Vagina (tissue), 1 donor: Measurements from ENCODE around the gene SLC38A9.

DNA sequence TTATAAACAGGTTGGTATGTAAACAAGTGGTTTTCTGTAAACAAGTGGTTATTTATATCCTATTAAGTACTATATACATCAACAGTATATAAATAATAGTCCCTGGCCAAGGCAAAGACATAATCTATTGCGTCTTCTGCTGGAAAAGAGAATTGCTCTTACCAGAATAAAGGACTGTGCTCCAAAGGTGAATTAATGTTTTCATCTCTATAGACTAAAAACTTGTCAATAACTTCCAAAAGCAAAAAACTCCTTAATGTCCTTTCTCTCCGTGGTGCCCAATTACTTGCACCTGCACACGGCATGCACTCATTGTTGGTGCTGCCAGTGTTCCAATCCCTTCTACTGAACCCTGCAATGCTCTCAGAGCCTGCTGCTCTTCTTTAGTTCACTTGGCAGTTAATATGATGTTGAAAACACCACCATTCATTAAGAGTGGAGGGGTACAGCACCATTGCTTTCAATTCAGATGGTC lies 69.8 kb downstream of the SNX18 start:
- PRO-cap: no peak
- RAMPAGE, long total RNA: no peak

DNA sequence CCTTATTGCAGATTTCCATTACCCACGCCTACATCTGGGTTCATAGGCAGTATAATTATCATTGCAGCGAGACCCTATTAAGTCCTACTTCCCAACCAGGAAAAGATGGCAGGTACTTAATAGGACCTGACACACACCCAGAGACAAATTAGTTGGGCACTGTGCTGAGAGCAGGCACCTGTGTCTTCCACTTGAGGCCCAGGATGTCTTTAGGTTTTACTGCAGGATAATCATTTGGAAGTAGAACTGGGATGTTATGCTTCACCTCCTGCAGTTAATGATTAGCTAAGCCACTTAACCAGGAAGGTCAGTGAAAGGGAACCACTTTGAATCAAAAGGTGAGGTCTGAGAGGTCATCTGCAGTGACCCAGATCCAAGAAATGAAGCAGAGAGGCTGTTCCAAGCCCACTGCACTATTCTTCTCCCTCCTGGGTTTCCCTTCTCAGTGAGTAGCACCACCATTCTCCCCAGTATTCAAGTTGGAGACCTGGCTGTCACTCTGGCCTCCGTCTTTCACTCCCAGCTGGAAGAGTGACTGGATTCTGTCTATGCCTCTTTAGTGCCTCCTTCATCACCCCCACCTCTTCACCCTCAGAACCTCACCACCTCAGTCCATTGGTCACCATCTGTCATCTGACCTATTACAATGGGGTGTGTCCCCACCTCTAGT lies 110.5 kb downstream of the SNX18 start:
- PRO-cap: no peak
- RAMPAGE, long total RNA: no peak

DNA sequence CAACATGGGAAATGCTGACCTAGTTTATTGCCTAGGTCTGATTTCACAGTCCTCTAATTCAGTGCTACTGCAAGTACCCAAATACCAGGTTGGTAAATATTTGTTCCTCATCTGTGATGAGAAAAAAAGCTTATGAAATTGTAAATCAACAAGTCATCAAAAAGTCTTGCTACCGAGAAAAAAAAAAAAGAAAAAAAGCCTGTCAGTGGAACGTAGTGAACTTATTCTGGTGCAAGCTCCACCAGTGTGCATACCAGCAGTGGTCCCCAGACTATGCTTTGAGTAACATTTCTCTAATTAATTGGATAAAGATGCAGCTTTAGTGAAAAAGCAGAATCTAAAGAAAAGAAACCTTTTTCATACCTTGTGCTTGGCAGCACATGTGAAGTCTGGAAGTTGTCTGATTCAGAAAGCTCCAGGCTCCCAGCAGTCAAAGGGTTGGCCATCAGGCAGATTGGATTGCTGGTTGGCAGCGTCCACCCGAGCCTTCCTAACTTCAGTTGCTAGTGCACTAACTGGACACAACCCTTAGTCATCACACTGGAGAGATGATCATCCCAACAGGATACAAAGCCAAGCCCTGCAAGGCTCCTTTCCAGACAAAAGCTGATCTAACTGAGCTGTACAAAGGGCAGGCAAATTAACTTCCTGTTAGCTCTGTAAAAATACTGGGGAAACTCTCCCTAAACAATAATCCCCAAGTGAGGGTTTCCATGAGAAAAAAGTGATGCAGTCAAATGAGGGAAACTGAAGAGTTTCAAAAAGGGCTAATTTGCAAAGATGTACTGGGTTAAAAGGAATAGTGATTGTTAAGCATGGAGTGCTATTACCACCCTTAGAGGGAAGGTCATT lies 185.5 kb downstream of the SNX18 start:
- PRO-cap: no peak
- RAMPAGE, long total RNA: no peak

DNA sequence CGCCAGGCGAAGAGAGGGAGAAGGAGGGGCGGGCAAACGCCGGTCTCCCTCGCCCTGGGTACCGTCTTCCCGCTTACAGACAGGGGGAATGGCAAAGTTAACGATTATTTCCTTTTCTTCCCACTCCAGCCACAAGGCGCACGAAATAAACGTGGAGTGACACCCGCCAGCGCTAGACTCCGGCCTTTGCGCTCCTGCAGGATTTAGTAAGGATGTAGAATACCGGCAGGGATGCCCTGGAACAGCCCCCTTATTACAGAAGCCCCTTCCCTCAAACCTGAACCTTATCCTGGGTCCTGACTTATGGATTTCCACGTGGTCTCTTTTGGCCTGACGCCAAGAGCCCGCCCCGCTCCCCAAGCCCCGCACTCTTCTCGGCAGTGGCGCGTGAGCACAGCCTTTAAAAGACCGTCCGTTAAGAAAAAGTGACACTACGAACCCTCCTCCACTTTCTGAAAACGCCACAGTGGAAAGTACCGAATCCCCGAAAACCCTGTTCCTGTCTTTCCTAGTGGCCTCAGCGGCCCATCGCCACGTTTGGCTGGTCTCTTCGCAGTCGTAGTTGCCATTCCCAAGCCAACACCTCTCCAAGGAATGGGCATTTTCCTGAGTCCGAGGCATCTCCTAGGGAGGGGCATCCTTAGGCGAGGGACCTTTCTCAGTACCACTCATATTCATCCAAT lies 541 bp upstream of the MCIDAS start:
- PRO-cap: no peak
- RAMPAGE, long total RNA: no peak

DNA sequence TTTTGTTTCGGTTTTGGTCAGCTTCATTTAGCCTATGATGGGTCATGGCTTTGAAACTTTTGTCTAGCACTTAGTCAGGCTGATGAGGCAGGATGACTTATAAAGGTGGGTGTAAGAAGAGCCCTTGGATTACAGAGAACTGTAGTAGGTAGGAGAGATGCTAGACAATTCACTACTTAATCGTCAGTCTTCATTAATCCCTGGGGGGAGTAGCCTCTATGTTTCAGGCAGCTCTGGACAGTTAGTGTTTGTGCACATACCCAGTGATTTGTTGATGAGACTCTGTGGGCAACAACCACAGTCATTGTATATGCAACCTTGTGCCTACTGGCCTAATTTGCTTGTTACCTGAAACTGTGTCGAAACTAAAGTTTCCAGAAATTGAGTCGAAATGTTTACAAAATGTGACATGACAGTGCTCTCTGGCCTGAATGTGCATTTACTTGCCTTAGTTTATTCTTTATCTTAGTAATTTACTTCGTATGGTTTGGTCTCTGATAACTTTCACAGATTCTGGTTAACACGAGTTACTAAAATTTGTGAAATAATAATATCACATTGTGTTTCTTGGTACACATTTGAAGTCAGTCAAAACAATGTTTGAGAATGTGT lies 113.4 kb downstream of the MTREX start:
- PRO-cap: no peak
- RAMPAGE, long total RNA: no peak

DNA sequence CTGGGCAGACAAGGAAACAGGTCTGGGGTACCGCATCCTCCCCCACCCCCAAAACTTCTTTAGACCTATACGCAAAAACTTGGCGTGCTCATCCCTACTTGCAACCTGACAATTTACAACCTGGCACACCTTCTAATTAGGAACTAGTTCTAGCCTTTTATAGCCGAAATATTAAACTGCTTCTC lies 907 bp downstream of the PLPP1 start:
- PRO-cap: no peak
- RAMPAGE, long total RNA: no peak

GRCh38 chr5:55535300-55535552 lies 462 bp upstream of the PLPP1 start:
- PRO-cap: bidirectional peak, plus-strand start at chr5:55535438, minus-strand start at chr5:55535386
- RAMPAGE, long total RNA: no peak

- PRO-cap: no peak
- RAMPAGE, long total RNA: no peak
Measured at GRCh38 chr5:55577399-55577774, 42.6 kb upstream of the PLPP1 start.

DNA sequence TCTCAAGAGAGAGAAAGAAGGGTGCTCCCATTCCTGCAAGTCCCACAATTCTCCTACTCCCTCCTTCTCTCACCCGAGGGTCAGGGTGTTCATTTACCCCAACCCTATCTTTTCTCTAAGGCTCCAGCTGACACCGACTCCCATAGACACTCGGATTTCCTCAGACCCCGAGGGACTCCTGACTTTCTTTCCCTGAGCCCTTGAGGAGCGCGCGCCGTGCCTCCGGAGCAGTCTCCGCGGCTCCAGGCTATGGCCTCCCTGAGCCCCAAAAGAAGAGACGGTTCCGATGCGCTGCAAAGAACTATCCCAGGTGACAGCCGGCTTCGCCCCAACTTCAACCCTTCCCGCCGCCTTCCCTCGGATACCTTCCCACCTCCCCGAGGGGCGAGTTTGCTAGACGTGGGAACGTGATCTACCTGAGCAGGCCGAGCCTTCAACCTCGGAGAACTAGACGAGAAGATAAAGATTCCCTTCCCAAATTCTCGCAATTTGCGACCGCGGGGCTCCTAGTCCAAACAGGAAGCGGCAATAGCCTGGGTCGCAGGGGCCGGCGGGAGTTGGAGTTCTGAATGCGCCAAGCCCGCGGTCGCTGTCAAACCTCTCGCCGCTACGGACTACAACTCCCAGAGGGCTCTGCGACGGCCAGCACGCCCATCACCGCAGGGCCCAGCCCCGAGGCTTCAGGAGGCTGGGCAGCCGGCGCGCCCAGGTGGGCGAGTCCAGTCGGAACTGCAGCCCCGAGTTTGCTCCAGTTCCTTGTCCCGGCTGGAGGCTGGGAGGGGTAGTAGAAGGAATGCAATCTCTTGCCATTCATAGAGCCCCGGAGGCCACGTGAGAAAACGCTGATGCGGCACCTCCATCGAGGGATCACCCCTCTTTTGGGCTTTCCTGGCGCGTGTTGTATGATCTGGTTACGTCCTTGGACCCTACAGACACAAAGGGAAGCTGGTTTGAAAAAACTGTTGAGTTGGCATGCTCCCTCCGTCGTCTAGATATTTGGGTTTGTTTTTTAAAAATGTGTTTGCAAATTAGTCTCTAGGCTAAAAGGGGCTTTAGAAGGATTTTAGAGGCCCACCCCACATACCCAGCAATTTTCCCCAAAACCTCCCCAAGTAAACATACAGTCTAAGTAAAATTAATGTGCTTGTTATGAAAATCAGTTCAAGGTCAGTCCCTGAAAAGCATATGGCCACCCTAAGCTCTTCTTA lies at the start of gene SLC38A9:
Gene SLC38A9, minus strand, starts transcription at position 524 of the 1,208 bp plus-strand sequence.
- PRO-cap: bidirectional peak, plus-strand start at position 694 of the sequence, minus-strand start at position 491 of the sequence
- RAMPAGE, long total RNA: start-site peak on the minus strand centred at position 488 of the sequence, 12 bp wide, 28 reads

GRCh38 chr5:55931636-55932120 lies 63.1 kb downstream of the IL6ST start:
- PRO-cap: no peak
- RAMPAGE, long total RNA: no peak

DNA sequence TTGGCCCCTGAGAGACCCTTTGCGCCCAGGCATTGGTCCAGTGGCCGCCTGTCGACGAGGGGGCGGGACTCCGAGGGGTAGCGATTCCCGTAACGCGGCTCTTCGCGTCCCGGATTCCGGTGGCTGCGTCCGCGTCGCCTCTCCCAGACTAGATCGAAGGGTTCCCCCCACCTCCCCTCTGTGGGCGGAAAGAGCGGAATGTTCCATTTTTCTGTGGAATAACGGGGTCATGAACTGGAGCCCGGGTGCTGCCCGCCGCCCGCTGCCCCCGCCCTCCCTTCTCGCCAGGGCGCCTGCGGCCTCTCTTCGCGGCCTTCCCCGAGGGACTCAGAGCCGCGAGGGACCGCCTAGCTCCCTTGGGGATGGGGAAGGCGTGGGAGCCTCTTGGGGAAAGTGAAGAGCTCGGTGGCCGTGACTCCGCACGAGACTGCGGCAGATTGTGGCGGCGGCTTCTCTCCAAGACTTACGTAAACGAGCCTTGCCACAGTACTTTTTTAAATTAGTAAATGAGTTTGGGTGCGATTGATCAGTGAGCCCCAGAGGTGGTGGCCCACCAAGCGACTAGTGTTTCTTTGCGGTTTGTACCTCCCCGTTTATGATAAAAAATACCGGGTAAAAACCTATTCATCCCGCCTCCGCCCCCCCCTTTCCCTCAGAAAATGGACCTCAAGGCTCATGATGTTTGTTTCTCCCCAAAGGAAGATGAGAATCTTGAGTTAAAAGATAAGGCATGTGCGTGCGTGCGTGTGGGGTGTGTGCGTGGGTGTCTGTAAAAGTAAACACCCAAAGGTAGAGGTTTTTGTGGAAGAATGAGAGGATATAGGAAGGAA lies 540 bp upstream of the IL6ST start:
- PRO-cap: bidirectional peak, plus-strand start at position 112 of the sequence, minus-strand start outside the sequence
- RAMPAGE, long total RNA: no peak

DNA sequence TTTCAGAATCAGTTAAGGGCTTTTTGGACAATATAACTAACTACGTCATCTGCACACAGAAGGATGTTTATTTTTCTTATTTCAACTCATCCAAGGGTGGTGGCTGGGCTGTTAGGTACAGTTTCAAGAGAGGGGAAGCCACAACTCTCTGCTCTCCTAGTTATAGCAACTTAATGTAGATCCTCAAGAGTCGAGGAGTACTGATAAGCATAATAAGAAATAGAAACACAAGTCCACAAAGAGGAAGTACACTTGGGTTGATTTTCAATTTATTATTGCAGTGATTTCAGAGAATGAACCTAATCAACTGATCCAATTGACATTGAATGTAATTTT lies 65.5 kb downstream of the ANKRD55 start:
- PRO-cap: no peak
- RAMPAGE, long total RNA: no peak

- PRO-cap: no peak
- RAMPAGE, long total RNA: no peak
Measured at GRCh38 chr5:56415080-56415968, 182.2 kb upstream of the ANKRD55 start.

DNA sequence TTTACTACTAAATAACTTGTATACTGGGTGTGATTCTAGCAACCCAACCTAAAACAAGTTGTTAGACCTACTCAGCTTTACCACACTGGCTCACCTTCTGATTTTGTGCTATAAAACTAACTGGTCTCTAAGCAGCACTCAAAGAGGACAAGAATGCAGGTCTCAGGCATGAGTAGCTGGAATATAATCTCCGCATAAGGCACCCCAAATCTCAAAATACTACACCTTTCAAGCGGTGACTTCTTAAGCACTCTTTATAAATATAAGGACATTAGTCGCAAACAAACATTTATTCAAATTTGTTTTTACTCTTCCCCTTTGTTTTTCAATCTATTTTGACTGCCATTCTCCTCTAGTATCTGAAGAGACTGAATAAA lies 202.4 kb upstream of the MAP3K1 start:
- PRO-cap: no peak
- RAMPAGE, long total RNA: no peak

GRCh38 chr5:56669503-56669966 lies 145.8 kb upstream of the MAP3K1 start:
- PRO-cap: no peak
- RAMPAGE, long total RNA: no peak

- PRO-cap: no peak
- RAMPAGE, long total RNA: start-site peak on the plus strand at chr5:56819491-56819507, 17 reads; start-site peak on the plus strand at chr5:56819637-56819650, 22 reads
Measured at GRCh38 chr5:56818927-56819725, 3.8 kb downstream of the MAP3K1 start.

GRCh38 chr5:56881829-56882664 lies 27.3 kb upstream of the SETD9 start:
- PRO-cap: no peak
- RAMPAGE, long total RNA: no peak

DNA sequence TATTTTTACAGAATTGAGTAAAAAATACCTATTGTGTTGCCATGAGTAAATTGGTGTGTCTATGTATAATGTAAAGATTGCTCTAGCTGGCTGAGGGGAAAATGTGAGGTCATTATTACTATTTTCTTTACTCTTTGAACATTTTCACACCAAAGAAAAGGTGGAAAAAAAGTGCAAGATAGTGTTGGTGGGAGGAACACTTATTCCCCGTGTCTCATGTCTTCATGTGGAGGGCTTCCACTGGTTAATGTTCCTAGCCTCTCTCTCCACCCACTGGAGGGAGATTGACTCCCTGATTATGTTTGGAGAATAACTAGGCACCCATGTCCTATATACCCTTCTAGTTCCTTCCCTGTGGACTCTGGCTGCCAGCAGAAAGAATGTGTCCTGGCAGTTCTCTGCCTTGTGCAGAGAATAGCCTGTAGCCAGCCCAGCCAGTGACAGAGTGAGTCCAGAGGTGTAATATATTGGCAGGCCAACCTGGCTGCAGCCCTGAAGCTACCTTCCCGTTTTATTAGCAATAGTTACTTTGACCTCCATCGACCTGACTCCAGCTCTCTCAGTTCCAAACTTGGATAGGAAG lies 8.0 kb downstream of the SETD9 start:
- PRO-cap: no peak
- RAMPAGE, long total RNA: no peak

DNA sequence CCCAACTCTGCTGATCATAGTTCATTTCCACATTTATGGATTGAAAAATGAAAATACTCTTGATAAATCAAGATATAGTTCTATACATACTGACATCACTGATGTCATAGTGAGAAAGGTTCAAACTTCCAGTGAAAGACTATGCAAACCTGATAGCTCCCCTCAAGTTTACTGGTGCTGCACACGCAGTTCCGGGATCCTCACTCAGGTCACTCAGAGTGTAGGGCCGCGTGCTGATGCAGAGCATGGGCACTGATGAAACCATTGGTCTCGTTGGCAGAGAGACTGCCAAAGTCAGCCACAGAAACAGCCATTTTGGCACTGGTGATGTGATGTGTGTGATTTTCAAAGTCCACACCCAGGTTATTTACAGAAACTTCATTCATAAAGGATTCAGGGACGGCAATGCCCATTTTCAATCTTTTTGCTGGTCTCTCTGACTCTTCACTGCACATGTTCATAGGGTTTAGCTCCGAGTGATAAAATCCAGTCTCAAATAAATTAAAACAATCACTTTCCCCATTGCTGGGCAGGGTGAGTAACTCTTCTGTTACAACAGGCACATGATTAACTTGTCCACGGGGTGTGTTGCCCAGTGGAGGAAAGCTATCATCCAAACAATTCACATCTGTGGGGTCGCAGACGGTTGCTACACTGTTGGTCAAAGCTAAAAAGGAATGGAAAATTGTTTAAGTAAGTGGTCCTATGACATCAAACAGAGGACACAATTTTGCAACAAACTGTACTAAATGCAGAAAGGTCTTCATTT lies 13.7 kb downstream of the SETD9 start:
- PRO-cap: no peak
- RAMPAGE, long total RNA: no peak

- PRO-cap: no peak
- RAMPAGE, long total RNA: no peak
Measured at GRCh38 chr5:56933148-56933505, 18.8 kb downstream of the MIER3 start.